ENCODE data around the genes ALDH5A1, H1-1, H1-6 and H4C7.

- PRO-cap, result no peak
Measured at GRCh38 chr6:22149602-22150316, 147.1 kb downstream of the PRL start.

- PRO-cap, result no peak
Measured at GRCh38 chr6:22785066-22785458, 215.7 kb downstream of the HDGFL1 start.

- PRO-cap, result no peak
Measured at GRCh38 chr6:23583851-23584757, 541.9 kb upstream of the NRSN1 start.

DNA sequence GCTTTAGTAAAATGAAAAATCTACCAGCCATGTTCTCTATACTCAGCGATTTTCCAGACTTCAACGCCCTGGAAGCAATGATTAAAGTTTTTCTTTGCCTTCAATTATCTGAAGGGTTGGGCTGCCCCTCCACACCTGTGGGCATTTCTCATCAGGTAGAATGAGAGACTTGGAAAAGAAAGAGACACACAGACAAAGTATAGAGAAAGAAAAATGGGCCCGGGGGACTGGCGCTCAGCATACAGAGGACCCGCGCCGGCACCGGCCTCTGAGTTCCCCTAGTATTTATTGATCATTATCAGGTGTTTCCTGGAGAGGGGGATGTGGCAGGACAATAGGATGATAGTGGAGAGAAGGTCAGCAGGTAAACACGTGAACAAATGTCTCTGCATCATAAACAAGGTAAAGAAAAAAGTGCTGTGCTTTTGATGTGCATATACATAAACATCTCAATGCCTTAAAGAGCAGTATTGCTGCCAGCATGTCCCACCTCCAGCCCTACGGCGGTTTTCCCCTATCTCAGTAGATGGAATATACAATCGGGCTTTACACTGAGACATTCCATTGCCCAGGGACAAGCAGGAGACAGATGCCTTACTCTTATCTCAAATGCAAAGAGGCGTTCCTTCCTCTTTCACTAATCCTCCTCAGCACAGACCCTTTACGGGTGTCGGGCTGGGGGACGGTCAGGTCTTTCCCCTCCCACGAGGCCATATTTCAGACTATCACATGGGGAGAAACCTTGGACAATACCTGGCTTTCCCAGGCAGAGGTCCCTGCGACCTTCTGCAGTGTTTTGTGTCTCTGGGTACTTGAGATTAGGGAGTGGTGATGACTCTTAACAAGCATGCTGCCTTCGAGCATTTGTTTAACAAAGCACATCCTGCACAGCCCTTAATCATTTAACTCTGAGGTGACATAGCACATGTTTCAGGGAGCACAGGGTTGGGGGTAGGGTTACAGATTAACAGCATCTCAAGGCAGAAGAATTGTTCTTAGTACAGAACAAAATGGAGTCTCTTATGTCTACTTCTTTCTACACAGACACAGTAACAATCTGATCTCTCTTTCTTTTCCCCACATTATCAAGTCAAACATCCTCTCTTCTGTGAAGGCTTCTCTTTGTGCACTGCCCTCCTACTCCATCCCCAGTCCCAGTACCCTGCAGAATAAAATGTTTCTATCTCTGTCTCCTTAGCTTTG lies 2.4 kb upstream of the MRS2 start:
- PRO-cap, result no peak

DNA sequence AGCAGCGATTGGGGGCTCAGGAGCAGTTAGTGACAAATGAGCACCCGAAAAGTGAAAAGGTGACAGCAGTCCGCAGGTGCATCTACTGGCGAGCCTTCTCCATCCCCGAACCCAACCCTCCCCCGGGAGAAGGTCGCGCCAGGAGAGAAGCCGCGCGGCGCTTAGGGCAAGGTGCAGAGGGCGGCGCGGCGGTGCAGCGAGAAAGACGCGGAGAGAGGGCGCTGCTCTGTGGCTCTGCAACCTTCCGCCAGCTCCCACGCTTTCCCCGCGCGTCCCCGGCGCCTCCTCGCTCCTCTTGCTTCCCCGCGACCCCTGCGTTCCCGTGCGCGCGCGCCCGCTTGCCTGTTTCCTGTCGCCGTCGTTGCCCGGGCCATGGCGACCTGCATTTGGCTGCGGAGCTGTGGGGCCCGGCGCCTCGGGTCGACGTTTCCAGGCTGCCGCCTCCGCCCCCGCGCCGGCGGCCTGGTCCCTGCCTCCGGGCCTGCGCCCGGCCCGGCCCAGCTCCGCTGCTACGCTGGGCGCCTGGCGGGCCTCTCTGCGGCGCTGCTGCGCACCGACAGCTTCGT lies at the start of gene ALDH5A1:
ALDH5A1 (plus strand) TSS at position 345 of the 566 bp plus-strand sequence.
- PRO-cap, result unidirectional peak, plus-strand start at position 174 of the sequence

DNA sequence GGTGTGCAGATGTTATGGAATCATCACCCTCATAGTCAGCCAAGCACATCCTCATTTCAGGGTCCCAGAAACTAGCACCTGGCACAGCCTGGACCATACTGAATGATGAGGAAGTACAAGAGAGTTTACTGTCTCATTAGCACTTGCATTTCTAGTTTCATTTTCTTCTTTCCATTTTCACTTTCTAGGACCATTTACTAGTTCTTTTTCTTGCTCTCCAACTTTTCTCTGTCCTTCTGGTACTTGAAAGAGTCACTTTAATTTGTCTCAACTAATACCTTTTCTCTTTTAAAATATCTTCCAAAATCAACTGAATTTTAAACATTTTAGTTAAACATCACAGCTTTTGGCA lies 6.4 kb downstream of the RIPOR2 start:
- PRO-cap, result no peak

DNA sequence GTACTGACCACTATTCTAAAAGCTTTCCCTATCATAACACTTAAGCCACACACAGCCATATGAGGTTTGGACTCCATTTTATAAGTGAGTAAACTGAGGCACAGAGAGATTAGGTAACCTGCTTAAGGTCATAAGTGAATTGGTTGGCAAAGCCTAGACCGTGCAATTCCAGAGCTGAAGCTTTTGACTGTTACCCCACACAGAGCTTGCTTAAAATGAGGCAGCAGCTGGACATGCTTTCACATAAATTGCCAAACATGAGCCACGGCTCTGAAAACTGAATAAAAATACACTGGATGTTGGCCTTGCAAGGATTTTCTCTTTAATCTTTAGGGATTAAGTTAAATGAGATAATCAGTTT lies 2.5 kb downstream of the RIPOR2 start:
- PRO-cap, result no peak

GRCh38 chr6:25017308-25017887 lies 81.6 kb upstream of the RIPOR2 start:
- PRO-cap, result no peak

DNA sequence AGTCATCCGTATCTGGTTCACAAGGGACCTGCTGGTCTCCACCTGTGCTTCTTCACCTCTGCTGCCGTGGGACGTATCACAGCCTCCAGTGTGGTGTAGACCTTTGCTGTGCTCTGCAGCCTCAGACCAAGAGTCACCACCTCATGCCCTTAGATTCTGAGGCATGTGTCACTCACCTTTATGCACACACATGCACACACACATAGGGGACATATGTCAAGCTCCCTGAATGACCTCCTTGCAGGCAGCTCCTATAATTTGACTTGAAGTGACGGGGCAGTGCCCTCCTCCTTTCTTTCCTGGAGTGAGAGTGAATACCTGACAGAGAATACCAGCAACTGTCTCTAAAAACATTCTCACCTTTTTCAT lies 3.4 kb downstream of the SLC17A4 start:
- PRO-cap, result no peak

DNA sequence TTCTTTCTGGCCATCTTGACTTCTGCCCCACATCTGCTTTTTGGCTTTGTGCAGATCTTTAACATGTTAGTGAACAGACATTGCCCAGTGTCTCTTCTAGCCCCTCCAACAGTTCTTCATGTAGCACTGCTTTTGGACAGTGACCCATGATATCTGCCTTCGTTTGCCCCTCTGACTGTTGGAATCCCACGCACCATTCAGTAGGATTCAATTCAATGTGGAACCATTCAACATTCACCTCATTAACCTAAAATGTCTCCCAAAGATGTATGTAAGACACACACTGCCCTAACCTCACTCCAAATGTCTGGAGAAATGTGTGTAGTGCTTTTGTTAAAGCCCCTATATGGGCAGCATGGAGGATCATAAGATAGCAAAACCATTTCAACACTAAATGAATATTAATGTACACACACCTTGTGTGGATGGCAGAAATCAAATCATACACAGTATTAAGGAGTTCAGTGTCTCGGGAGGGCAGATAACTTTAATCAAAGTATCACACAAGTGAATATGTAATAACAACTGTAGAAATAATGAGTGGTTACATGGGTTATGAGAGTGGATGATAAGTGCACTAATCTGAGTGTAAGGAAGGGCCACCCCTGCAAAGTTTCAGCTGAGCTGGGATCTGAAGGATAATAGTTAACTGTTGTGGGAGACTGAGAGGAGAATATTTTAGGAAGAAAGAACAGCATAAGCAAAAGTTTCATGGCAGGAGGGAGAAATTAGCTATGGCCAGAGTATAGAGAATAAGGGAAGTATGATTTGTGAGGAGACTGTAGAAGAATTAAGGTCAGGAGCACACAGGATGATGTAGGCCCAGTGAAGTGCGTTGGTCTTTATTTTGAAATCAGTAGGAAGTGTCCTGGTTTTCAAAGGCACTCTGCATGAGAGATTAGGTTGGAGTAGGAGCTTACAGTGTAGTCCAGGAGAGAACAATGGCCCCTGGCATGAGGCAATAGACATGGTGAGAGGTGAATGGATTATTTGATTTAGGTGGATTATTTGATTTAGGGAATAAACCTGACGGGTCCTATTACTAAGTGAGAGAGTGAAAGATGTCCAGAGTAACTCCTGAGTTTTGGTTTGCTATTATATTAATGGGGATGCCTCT lies 25.6 kb downstream of the SLC17A4 start:
- PRO-cap, result no peak

DNA sequence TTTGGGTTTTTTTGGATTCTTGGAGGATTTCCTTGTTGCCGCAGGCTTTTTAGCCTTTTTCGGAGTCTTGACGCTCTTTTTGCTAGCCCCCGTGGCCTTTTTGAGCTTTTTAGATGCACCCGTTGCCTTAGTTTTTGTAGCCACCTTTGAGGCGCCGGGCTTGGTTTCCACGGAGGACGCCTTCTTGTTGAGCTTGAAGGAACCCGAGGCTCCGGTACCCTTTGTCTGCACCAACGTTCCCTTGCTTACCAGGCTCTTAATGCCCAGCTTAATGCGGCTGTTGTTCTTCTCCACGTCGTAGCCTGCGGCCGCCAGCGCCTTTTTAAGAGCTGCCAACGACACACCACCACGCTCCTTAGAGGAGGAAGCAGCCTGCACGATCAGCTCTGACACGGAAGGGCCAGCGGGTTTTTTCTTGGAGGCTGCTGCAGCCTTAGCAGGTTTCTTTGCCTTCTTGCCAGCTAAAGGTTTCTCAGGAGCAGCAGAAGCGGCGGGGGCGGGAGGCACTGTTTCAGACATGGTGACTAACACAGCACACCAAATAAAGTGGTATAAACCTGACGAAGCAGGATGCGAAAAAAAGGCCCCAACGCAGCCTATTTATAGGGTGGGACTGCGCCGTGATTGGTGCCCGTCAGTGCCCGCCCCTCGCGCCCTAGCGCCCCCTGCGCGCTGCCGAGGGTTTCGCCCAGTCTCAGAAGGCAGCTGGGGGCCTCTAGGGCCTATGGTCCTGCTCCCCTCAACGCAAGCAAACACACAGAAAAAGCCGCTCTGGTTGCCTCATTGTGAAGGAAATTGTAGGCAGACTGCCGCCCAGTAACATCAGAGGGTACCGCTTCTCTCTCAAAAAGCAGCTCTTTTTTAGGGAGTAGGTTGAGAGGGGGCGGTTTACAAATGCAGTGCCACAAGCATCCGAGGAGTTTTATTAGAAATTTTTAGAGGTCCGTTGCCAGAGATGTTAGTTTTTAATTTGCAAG lies at the start of gene H1-1:
H1-1 (minus strand) TSS at position 574 of the 977 bp plus-strand sequence.
- PRO-cap, result no peak

GRCh38 chr6:26056736-26057122 lies 459 bp upstream of the H1-2 start:
- PRO-cap, result no peak

DNA sequence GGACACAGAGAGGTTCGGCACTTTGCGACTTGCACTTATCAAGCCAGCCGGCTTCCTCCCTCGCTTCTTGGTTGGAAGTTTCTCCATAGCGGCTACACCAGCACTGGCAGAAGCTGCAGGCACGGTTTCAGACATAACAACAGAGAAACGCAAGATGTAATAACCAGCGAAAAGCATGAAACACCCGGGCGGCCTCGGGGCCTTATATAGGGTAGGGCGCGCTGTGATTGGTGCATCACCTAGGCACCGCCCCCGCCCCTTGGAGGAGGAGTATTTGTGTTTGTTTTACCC lies at the start of gene H1-6:
H1-6 (minus strand) TSS at position 177 of the 291 bp plus-strand sequence.
- PRO-cap, result no peak

DNA sequence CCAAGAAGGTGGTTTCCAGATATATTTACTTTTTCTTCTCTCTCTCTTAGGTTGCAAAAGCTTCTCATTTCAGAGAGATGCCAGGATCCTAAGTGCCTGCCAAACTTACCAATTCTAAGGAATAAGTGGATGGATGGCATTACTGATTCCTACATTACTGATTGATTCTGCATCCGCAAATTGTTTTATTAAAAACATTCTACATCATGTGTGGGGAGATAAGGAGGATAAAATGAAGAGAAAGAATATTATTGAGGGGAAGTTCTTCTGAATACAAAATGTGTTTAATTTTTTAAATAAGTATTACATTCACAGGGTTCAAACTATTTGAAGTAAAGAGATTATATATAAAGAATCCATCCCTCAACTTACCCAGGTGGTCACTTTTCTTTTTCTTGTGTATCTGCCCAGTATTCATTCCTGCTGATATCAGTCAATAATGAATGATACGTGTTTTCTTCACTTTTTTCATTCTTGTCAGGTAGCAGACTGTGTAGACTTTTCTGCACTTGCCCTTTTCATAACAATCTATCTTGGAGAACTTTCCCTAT lies 14.1 kb downstream of the H2AC6 start:
- PRO-cap, result no peak

GRCh38 chr6:26156934-26157815 lies 747 bp upstream of the H2BC5 start:
- PRO-cap, result unidirectional peak, minus-strand start at chr6:26157517

- PRO-cap, result no peak
Measured at GRCh38 chr6:26241007-26241586, 904 bp downstream of the H4C6 start.

GRCh38 chr6:26246769-26247297 lies at the start of gene H4C7:
Gene H4C7, minus strand, starts transcription at chr6:26246996.
- PRO-cap, result no peak

GRCh38 chr6:26249577-26250189 lies 752 bp downstream of the H3C7 start:
- PRO-cap, result no peak

GRCh38 chr6:26312100-26312376 lies 26.7 kb upstream of the H4C8 start:
- PRO-cap, result no peak

GRCh38 chr6:26449139-26450146 lies 8.3 kb upstream of the BTN2A1 start:
- PRO-cap, result no peak